Epithelial cell of prostate (primary cell): ENCODE measurements around the genes SNX8 and EIF3B.

GRCh38 chr7:1298913-1299182 is 66.2 kb downstream of the UNCX start:
- RRBS, result 13% methylated on average over 1 of the region's 11 CpGs

- RRBS, result 79% methylated on average over 2 of the region's 9 CpGs
Observed at GRCh38 chr7:1447008-1447445, 12.2 kb downstream of the MICALL2 start.

GRCh38 chr7:1452229-1452854 is 6.9 kb downstream of the MICALL2 start:
- RRBS, result 29% methylated on average over 2 of the region's 25 CpGs

DNA sequence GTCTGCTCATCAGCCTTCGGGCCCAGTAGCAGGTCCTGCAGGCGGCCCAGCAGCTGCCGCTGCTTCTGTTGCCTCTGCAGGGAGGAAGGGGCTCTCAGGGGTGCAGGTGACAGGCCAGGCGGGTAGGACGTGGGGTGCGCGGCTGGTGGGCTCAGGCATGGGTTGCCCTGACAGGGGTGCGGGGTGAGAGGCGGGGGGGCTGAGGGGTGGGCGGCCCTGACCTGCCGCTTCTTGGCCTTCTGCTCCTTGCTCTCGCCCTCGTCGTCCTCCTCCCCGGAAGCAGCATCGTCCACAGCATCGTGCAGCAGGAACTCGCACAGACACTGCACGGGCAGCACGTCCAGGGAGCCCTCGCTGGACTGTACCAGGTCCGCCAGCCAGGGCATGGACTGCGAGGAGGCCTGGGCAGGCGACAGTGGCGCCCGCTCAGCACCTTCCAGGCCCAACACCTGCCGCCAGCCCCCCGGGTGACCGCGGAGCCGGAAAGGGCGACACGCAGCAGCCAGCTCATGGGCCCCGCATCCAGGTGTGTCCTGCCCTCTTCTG is 17.4 kb downstream of the INTS1 start:
- RRBS, result 98% methylated on average over 3 of the region's 34 CpGs

GRCh38 chr7:1492679-1493297 is 11.4 kb downstream of the INTS1 start:
- RRBS, result 91% methylated on average over 9 of the region's 43 CpGs

- RRBS, result 97% methylated on average over 3 of the region's 29 CpGs
Observed at GRCh38 chr7:1553376-1554087, 2.5 kb downstream of the TMEM184A start.

DNA sequence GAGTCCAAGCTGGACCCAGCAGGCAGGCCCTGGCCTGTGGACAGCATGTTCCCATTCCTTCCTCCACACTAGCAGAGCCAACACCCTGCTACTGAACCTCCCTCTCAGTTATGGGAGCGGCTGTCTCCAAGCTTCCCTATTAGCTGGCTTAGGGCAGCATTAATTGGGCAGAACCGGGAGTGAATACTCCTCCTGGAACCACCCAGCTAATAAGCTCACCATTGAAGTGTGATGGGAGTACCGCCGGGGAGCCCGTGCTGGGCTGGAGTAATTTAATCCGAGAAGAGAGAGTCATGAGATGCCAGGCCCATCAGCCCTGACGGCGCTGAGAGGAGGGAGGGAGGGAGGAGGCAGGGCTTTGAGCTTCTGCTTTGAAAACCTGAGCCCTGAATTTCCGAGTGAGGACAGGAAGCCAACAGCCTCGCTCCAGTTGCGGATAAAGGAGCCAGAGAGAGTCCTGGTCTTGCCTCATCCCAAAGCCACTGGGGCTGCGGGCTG is 31.8 kb upstream of the ELFN1 start:
- RRBS, result no CpG with 5 or more reads among the region's 12 CpGs

- RRBS, result 12% methylated on average over 29 of the region's 68 CpGs
Observed at GRCh38 chr7:1667576-1668292, 2.3 kb upstream of the ELFN1 start.

GRCh38 chr7:1741917-1742461 is 71.9 kb downstream of the ELFN1 start:
- RRBS, result 92% methylated on average over 5 of the region's 23 CpGs

GRCh38 chr7:1759119-1759686 is 89.1 kb downstream of the ELFN1 start:
- RRBS, result 82% methylated on average over 17 of the region's 28 CpGs

GRCh38 chr7:1916024-1916634 is 246.1 kb downstream of the ELFN1 start:
- RRBS, result no CpG with 5 or more reads among the region's 28 CpGs

DNA sequence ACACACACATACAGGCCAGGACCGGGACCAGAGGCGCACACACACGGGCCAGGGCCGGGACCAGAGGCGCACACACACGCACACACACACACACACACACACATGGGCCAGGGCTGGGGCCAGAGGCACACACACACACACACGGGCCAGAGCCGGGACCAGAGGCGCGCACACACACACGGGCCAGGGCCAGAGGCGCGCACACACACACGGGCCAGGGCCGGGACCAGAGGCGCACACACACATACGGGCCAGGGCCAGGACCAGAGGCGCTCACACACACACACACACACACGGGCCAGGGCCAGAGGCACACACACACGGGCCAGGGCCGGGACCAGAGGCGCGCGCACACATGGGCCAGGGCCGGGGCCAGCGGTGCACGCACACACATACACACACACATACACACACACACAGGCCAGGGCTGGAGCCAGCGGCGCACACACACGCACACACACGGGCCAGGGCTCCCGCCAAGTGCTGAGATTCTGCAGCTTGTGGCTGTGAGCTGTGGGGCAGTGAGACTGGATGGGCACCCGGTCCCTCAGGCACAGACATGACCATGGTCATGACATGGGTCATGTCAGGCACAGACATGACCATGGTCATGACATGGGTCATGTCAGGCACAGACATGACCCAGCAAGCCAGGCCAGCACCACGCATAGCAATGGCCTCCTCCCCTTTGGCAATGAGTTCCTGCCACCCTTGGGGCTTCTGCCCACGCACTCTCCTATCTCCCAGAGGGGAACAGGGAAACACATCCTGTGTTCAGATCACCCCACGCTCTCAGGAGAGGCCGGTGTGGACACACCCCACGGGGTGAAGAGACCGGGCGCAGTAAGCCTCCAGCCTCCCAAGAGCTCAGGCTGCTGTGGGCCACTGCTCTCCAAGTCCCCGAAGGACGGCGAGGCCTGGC is 269.1 kb downstream of the ELFN1 start:
- RRBS, result 84% methylated on average over 8 of the region's 43 CpGs

GRCh38 chr7:2086209-2086561 is 146.6 kb downstream of the MAD1L1 start:
- RRBS, result no CpG with 5 or more reads among the region's 10 CpGs

GRCh38 chr7:2225399-2225969 is 7.3 kb downstream of the MAD1L1 start:
- RRBS, result no CpG with 5 or more reads among the region's 20 CpGs

DNA sequence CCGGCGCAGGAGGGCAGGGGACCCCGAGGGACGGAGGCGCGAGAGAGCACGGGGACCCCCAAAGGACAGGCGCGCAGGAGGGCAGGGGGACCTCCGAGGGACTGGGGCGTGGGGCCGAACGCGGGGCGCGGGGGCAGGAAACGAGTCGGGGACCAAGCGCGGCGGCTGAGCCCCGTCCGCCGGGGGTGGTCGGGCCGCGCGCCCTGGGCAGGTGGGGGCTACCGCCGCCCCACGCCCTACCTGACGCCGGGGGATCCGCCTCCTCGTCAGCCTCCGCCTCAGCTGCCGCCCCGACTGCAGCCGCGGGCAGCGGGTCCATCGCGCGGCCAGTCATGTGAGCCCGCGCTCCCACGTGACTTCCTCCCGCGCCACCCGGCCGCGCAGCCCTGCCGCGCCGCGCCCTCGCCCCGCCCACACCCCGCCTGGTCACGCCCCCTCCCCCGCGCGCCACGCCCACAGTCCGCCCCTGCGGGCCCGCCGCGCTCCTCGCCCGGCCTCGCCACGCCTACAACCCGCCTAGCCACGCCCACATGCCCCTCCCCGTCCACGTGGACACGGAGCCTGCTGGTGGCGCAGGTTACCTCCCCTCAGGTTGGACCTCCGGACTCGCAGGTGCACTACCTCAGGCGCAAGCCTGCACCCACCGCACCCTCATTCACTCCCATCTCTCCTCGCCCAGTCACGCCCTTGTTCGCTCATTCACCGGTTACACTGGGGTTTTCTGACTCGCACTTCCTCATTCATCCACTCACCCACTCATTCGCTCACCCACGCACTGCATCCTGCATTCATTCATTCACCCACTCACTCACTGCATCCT is at the start of gene SNX8:
Gene SNX8 (minus strand): TSS at position 354 of the 820 bp plus-strand sequence.
- RRBS, result 1% methylated on average over 20 of the region's 90 CpGs

DNA sequence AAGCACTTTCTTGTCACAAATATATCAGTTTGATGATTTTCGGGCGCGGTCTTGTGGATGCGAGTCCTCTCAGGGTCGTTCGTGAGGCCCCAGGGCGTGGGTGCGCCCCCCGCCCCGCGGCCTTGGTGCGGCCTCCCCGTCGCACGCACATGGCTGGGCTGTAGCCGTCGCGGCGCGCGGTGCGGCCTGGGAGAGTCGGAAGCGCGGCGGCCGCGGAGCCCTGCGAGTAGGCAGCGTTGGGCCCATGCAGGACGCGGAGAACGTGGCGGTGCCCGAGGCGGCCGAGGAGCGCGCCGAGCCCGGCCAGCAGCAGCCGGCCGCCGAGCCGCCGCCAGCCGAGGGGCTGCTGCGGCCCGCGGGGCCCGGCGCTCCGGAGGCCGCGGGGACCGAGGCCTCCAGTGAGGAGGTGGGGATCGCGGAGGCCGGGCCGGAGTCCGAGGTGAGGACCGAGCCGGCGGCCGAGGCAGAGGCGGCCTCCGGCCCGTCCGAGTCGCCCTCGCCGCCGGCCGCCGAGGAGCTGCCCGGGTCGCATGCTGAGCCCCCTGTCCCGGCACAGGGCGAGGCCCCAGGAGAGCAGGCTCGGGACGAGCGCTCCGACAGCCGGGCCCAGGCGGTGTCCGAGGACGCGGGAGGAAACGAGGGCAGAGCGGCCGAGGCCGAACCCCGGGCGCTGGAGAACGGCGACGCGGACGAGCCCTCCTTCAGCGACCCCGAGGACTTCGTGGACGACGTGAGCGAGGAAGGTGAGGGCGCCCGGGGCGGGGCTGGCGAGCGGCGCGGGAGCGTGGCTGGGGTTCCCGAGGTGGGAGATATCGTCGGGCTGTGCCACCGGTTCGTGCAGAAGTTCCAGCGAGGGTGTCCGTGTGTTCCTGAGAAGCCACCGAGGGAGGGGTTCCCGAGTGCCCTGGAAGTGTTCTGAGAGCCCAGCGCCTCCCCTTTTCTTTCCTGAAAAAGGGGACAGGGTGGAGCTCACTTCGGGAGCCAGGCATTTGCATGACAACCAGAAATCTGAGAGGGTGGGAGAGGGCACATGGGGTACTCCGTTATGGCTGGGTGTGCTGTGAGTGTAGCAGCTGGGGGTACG is at the start of gene EIF3B:
Gene EIF3B (plus strand): TSS at position 150 of the 1,084 bp plus-strand sequence.
- RRBS, result under 1% methylated on average over 55 of the region's 126 CpGs

GRCh38 chr7:2547090-2547795 is 8.1 kb downstream of the BRAT1 start:
- RRBS, result no CpG with 5 or more reads among the region's 14 CpGs

DNA sequence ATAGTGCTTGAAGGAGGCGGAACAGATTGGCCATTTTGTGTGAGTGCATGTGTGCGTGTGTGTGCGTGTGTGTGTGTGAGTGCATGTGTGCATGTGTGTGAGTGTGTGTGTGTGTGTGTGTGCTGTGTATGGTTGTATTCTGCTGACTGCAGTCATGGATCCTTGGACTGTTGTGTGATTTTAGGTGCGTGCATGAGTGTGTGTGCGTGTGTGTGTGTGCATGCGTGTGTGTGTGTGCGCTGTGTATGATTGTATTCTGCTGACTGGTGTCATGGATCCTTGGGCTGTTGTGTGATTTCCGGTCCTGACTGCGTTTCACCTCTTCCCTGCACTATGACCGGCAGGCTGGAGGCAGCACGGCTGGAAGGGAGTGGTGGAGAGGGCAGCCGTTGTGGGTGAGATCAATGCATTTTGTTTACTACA is 6.3 kb downstream of the IQCE start:
- RRBS, result no CpG with 5 or more reads among the region's 12 CpGs

GRCh38 chr7:2595698-2596233 is 36.0 kb upstream of the TTYH3 start:
- RRBS, result 84% methylated on average over 4 of the region's 17 CpGs

GRCh38 chr7:2610856-2611320 is 20.9 kb upstream of the TTYH3 start:
- RRBS, result no CpG with 5 or more reads among the region's 14 CpGs